IMR-90 (cell line): ENCODE measurements around a stretch of chr2.

GRCh38 chr2:107828690-107829184 is 2.0 kb downstream of the RGPD4 start:
- RRBS, result no CpG with 5 or more reads among the region's 71 CpGs
CAGE:
- cytosol, long polyA plus RNA, result no peak
- long polyA plus RNA, result no peak
- nucleus, long polyA plus RNA, result no peak

DNA sequence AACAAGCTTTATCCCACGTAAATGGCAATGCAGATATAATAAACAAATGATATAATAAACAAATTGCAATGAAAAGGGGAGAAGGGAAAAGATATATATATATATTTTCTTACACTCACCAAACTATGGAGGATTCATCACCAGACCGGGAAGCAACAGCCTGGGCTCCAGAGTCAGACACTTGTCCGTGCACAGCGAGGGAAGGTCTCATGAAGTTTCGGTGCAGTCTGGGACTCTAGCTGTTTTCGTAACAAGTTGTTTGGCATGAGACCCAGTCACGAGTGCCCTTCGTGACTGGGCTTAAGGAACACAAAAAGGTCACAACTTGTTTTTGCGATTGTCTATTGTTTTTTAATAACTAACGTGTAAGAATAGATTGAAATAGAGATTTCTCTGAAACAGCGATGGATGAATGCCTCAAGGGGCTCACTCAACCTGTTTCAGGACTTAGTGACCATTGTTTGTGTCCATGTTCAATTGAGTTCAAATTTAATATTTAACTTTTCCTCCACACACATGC is 66.9 kb downstream of the LIMS1 start:
- RRBS, result no CpG with 5 or more reads among the region's 11 CpGs
CAGE:
- cytosol, long polyA plus RNA, result no peak
- long polyA plus RNA, result no peak
- nucleus, long polyA plus RNA, result no peak

- RRBS, result no CpG with 5 or more reads among the region's 4 CpGs
CAGE:
- cytosol, long polyA plus RNA, result no peak
- long polyA plus RNA, result no peak
- nucleus, long polyA plus RNA, result no peak
Measured at GRCh38 chr2:108605611-108606376, 71.5 kb downstream of the LIMS1 start.

DNA sequence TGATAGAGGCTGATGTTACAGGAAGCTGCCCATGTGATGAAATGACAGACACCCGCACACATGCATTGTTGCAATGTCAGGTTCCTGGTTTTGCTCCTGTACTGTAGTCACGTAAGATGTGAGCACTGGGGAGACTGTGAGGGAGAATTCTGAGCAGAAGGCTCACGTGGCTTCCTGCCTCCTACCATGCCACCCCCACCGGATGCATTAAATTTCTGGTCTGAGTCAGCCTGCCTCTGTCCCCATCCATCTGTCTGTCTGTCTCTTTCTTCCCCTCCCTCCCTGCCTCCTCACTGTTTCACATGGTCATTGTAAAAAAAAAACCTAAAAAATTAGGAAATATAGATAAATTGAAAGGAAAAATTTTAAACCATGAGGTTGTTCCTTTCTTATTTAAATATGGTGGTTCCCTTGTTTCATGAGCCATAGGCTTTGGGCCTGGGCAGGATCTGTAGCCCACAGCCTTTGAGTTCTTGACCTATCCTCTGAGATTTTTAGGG is 66.6 kb upstream of the RANBP2 start:
- RRBS, result no CpG with 5 or more reads among the region's 4 CpGs
CAGE:
- cytosol, long polyA plus RNA, result no peak
- long polyA plus RNA, result no peak
- nucleus, long polyA plus RNA, result no peak

CAGE:
- cytosol, long polyA plus RNA, result no peak
- long polyA plus RNA, result no peak
- nucleus, long polyA plus RNA, result no peak
Measured at GRCh38 chr2:108734206-108734652, 14.9 kb downstream of the RANBP2 start.

DNA sequence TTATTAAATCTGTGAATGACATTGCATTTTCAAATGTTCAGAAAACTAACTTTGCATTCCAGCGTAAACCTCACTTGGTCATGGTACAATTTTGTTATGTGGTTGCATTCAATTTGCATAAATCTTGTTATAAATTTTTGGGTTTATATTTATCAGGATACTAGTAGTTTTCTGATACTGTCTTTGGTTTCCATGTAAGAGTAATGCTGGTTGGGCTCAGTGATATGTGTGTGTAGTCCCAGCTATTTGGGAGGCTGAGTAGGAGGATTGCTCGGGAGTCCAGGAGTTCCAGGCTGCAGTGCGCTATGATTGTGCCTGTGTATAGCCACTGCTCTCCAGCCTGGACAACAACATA is 12.5 kb upstream of the CCDC138 start:
- RRBS, result no CpG with 5 or more reads among the region's 3 CpGs
CAGE:
- cytosol, long polyA plus RNA, result no peak
- long polyA plus RNA, result no peak
- nucleus, long polyA plus RNA, result no peak

GRCh38 chr2:108775660-108776178 is 10.9 kb upstream of the CCDC138 start:
CAGE:
- cytosol, long polyA plus RNA, result no peak
- long polyA plus RNA, result no peak
- nucleus, long polyA plus RNA, result no peak

GRCh38 chr2:108786873-108787504 is 418 bp downstream of the CCDC138 start:
- RRBS, result no CpG with 5 or more reads among the region's 37 CpGs
CAGE:
- cytosol, long polyA plus RNA, result no peak
- long polyA plus RNA, result no peak
- nucleus, long polyA plus RNA, result no peak

DNA sequence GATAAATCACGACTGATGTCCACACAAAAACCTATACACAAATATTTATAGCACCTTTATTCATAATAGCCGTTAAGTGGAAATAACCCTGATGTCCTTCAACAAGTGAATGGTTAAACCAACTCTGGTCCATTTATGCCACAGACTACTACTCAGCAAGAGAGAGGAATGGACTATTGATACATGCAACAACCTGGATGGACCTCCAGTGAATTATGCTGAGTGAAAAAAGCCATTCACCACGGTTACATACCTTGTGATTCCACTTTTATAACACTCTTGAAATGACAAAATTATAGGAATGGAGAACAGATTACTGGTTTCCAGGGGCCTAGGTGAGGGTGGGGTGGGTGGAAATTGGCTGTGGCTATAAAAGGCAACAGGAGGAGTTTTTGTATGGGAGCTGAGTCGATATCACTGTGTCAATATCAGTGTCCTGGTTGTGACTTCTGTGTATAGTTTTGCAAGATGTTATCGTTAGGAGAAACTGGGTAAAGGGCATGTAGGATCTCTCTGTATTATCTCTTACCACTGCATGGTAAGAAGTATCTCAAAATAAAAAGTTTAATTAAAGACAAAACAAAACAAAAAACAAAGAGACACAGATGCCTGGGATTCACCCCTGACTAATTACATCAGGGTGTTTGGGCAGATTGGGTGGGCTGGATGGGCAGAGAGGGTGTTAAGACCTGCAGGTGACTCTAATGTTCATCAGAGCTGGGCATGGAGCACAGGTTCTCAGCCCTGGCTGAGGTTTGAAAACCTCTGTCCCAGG is 84.4 kb downstream of the EDAR start:
- RRBS, result no CpG with 5 or more reads among the region's 5 CpGs
CAGE:
- cytosol, long polyA plus RNA, result no peak
- long polyA plus RNA, result no peak
- nucleus, long polyA plus RNA, result no peak

DNA sequence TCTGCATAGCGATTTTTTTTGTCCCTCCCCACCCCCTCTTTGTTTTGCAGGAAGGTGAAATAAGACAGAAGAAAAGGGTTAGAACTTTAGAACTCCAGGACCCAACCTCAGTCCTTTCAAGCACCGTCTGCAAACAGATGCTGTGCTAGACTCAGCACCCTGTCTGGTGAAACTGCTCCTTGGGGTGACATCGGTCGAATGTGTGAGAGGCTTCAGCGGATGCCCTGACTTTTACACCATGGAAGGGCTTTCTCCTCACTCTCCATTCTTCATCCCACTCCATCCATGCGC is 43.2 kb upstream of the EDAR start:
- RRBS, result no CpG with 5 or more reads among the region's 6 CpGs
CAGE:
- cytosol, long polyA plus RNA, result no peak
- long polyA plus RNA, result no peak
- nucleus, long polyA plus RNA, result no peak

DNA sequence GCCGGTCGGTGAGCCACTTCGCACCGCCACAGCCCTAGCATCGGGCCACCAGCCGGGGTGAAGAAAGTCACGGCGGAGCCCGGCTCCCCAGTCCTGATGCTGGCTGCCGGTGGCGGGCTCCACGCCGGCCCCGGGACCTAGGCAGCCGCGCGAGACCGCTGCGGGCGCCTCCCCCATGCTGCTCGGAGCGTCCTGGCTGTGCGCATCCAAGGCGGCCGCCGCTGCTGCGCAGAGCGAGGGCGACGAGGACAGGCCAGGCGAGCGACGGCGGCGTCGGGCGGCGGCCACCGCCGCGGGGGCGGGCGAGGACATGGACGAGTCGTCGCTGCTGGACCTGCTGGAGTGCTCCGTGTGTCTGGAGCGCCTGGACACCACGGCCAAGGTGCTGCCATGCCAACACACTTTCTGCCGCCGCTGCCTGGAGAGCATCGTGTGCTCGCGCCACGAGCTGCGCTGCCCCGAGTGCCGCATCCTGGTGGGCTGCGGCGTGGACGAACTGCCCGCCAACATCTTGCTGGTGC is 421 bp downstream of the SH3RF3 start:
- RRBS, result 1% methylated on average over 6 of the region's 62 CpGs
CAGE:
- cytosol, long polyA plus RNA, result no peak
- long polyA plus RNA, result no peak
- nucleus, long polyA plus RNA, result no peak

DNA sequence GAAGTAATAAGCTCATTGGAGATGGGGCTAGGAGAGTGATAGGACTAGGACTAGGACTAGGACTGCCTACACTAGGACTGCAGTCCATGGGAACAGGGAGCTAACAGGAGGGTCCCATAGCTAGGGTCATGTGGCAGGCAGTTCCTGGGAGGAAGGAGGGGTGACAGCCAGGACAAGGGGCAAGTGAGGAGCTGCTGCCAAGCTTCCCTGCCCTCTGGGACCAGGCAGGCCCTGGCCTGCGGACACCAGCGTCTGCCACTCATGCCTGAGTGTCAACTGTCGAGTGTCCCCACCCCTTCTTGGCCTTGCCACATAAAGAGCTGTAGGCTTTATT is 66.1 kb downstream of the SH3RF3 start:
- RRBS, result no CpG with 5 or more reads among the region's 3 CpGs
CAGE:
- cytosol, long polyA plus RNA, result no peak
- long polyA plus RNA, result no peak
- nucleus, long polyA plus RNA, result no peak

GRCh38 chr2:109375882-109376606 is 237.7 kb downstream of the SEPTIN10 start:
- RRBS, result no CpG with 5 or more reads among the region's 11 CpGs
CAGE:
- cytosol, long polyA plus RNA, result no peak
- long polyA plus RNA, result no peak
- nucleus, long polyA plus RNA, result no peak

GRCh38 chr2:109614773-109615693 is 869 bp downstream of the SOWAHC start:
- RRBS, result 6% methylated on average over 51 of the region's 90 CpGs
CAGE:
- cytosol, long polyA plus RNA, result no peak
- long polyA plus RNA, result no peak
- nucleus, long polyA plus RNA, result no peak

GRCh38 chr2:109663569-109664177 is 49.5 kb downstream of the SOWAHC start:
- RRBS, result no CpG with 5 or more reads among the region's 4 CpGs
CAGE:
- cytosol, long polyA plus RNA, result no peak
- long polyA plus RNA, result no peak
- nucleus, long polyA plus RNA, result no peak

- RRBS, result no CpG with 5 or more reads among the region's 14 CpGs
CAGE:
- cytosol, long polyA plus RNA, result no peak
- long polyA plus RNA, result no peak
- nucleus, long polyA plus RNA, result no peak
Measured at GRCh38 chr2:109675734-109676275, 61.6 kb downstream of the SOWAHC start.

DNA sequence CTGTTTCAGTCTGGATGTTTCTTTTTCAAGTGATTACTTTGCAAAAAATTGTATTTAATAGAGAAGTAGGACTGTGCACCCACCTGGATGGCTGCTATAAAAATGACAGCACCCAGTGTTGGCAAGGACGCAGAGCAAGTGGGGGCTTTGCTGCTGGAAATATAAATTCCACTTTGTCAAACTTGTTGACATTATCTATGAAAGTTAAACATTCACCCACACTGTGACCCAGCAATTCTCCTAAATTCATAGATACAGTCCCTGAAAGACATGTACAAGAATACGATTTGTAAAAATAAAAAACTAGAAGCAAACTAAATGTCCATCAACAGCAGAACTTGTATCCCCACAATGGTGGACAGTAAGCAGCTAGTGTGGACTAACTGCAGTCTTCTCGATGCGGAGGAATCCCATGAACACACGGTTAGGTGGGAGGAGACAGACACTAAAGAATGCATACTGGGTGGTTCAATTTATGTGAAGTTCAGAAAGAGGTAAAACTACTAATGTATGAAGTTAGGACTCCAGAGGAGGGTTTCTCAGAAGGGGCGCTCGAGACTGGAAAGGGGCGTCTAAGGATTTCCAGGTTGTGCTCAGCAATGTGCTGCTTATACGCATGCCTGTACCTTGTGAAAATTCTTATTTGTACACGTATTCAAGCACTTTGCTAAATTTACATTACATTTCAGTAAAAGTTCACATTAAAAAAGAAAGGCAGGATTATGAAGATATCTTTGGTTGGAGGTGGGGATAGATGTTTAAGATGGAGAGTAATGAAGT is 66.8 kb downstream of the SOWAHC start:
- RRBS, result no CpG with 5 or more reads among the region's 10 CpGs
CAGE:
- cytosol, long polyA plus RNA, result no peak
- long polyA plus RNA, result no peak
- nucleus, long polyA plus RNA, result no peak

DNA sequence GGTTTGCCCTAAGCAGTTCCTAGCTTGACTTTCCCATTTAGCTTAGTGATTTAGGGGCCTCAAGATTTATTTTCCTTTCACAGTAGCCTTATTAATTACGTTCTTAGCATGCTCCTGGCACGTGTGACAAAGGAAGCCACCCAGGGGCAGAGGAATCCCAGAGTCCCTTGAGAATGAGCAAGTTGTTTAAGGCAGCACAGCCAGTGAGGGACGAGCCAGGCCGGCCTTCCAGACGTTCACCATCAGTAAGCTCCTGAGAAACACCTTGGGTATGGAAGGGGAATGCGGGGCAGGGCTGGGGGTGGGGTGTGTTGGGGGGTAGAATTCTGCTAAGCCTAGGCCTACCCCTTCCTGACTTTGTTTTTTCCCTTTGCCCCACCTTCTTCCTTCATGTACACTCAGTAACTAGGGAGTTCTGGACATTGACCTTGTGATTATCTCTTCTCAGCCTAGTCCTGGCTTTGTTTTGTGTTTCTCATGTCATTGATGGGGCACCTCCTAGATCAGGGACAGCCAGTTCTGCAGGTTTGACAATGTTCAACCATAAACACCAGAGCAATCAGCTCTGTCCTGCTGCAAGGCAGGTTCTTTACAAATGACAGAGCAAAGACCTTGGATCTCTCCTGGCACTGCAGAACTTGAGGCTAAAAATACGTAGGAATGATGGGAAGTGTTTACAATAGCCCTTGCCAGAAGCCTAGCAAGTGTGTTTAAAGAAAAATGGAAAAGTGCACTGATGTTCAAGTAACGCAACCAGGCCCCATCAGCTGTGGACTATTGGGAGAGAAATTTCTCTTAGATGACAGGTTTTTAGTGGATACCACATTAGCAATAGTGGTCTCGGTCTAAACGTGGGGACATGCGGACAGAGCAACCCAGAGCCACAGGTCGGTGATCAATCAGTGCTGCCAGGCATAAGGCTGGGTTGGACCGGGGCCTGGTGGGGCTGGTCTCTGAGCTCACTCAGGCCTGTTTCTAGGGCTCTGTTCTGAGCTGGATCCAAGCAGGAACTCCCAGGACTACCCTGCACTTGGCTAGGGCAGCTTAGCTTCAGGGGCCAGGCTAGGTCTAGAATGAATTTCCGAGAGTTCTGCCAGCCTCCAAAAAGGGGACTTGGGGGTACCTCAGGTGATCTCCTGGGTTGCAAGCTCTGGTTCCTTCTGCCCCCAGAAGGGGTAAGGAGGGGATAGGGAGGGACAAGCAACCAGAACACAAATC is 76.7 kb downstream of the SOWAHC start:
- RRBS, result no CpG with 5 or more reads among the region's 14 CpGs
CAGE:
- cytosol, long polyA plus RNA, result no peak
- long polyA plus RNA, result no peak
- nucleus, long polyA plus RNA, result no peak

- RRBS, result 57% methylated on average over 2 of the region's 17 CpGs
CAGE:
- cytosol, long polyA plus RNA, result no peak
- long polyA plus RNA, result no peak
- nucleus, long polyA plus RNA, result no peak
Measured at GRCh38 chr2:110103164-110103907, 12.3 kb downstream of the MALL start.

GRCh38 chr2:110107369-110107904 is 8.2 kb downstream of the MALL start:
CAGE:
- cytosol, long polyA plus RNA, result no peak
- long polyA plus RNA, result no peak
- nucleus, long polyA plus RNA, result no peak